Astrocyte (in vitro differentiated cells and primary cell): Measurements from ENCODE around the gene DAPL1.

- PRO-cap, result no peak
- RRBS, 2 experiments, result no CpG with 5 or more reads among the region's 7 CpGs
Measured at GRCh38 chr2:152665967-152666734, 51.1 kb downstream of the PRPF40A start.

DNA sequence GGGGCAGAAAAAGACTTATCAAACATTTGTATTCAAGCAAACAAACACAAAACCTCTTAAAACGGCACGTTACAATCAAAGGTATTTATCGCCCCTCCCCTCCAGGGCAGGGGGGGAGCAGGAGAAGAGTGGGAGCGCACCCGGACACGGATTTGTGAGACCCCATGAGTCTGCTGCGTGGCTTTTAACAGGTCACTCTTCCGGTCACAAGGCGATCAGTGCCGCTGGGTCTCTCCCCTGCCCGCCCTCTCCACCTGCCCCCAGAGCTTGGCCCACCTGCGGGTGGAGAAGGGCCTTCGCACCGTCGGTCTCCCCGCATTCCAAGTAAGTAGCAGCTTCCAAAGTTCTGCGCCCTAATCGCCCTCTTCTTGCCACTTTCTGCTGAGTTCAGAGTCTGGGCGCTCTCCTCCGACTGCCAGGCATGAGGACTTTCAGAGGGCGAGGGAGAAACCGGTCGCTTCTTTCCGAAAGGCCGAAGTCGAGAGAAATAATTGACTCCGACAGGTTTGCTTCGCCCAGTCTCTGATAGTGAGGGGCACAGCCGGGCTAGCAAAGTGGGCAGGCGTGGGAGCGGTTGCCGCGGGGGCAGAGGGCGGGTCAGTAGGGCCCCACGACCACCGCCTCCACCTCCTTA is 806 bp downstream of the RPRM start:
- PRO-cap, result no peak
- RRBS, 2 experiments, result 2 to 3% methylated on average over 11 to 15 of the region's 36 CpGs

DNA sequence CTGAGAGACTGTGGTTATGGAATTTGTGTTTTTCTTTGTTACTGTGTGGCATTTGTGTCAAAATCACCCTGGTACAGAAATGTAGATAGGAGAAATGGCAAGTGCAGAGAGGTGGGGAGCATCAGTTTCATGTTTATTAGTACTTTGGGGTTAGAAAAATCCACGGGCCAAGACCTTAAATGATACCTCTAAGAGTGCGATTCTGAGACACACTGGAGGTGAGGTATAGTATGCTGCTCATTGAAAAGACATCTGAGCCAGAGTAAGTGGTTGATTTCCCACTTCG is 315.7 kb upstream of the KCNJ3 start:
- PRO-cap, result no peak
- RRBS, 2 experiments, result no CpG with 5 or more reads among the region's 3 CpGs

DNA sequence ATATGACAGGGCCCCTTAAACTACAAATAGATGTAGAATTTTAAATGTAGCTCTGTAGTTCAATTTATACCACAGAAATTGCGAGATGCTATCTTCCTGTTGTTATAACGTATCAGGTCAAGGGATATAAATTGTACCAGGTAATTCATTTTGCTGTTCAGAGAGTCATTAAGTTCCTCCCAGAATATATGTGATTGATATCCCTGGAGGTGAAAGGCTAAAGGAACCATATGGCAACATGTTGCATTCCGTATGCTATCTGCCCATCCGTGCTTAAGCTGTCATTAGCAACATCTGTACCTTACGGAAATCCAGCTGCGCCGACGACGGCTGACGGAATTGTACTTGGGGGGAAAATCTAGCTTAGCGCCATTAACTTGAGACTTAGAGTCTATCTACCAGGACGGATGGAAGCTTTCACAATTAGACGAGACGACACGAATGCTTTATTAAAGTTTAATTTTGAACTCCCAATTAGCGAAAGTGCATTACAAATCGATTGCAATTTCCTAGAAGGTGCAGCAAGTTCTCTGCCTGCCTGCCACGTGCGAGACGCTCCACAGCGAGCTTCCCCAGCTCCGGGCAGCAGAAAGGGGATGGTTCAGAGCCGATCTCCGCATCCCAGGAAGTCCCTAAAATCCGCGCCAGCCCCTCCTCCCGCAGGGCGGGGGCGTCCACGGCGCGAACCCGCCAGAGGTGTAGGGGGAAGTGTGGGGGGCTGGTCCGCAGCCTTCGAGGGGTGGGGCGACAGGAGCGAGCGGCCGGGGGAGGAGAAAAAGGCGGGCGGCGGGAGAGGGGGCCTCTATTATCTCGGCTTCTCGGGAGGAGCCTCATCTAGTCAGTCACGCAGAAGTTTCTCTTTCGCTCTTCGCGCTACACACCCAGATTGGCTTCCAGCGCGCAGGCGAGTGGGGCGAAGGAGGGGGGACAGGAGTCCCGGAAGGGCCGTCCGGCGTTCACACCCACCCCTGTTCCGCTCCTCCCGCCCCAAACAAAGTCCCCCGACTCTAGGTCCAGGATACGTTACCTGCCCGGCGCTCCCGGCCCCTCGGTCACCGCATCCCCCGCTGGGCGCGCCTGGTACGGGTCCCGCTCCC is 8.8 kb upstream of the NR4A2 start:
- PRO-cap, result bidirectional peak, plus-strand start at position 884 of the sequence, minus-strand start at position 601 of the sequence
- RRBS, 2 experiments, result 3 to 6% methylated on average over 18 of the region's 70 CpGs

DNA sequence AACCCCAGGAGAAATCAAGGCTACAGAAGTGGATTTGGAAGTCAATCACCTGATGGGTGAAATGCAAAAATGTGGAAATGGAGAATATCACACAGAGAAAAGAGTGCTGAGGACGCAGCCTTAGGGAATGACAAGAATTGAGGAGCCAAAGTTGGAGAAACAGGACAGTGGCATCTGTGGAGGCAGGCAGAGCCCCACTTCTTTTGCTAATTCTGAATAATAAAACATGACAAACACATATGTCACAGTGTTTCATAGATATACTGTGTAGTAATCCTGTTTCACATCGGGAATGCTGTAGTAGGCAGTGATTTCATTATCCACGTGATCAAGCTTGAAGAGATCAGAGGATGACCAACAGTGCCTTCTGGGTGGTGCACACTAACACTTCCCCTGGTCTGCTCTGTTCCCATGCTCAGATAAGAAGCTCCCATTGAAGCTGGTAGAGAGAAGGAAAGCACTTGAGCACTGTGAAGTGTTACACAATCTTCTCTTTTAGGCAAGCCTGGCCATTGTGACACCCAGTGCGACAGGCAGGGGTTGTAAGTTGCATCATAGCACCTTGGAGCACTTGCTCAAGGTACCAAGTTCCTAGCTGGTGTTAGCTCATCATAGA is 30.7 kb upstream of the GPD2 start:
- PRO-cap, result no peak
- RRBS, 2 experiments, result no CpG with 5 or more reads among the region's 4 CpGs

GRCh38 chr2:156492766-156493300 is 56.7 kb downstream of the GPD2 start:
- PRO-cap, result no peak
- RRBS, 2 experiments, result no CpG with 5 or more reads among the region's 1 CpG

- PRO-cap, result no peak
- RRBS, 2 experiments, result no CpG with 5 or more reads among the region's 2 CpGs
Measured at GRCh38 chr2:156543003-156543656, 107.0 kb downstream of the GPD2 start.

DNA sequence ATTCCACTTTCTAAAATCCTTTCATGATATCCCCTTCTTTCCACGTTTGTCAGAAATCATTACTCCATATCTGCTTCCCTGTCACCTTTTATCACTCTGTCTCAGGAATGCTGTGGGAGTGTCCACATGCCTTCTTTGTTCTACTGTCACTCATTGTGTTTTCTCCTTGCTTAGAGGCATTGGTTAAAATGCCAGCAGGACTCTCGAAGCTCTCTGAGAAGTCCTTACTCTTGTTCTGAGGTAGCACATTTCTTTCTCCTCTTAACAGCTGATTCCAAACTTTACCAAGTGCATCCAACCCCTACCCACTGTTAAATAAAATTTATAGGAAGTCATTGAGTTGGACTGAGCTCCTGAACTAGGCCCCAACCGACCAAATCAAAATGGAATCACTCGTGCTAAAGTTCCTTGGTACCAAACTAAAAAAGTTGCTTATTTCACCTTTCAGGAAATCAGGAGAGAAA is 10.6 kb upstream of the GALNT5 start:
- PRO-cap, result no peak
- RRBS, 2 experiments, result no CpG with 5 or more reads among the region's 4 CpGs

GRCh38 chr2:157409274-157409975 is 34.5 kb downstream of the CYTIP start:
- PRO-cap, result no peak
- RRBS, 2 experiments, result no CpG with 5 or more reads among the region's 3 CpGs

- PRO-cap, result no peak
- RRBS, 2 experiments, result no CpG with 5 or more reads among the region's 4 CpGs
Measured at GRCh38 chr2:157414822-157415264, 29.0 kb downstream of the CYTIP start.

- PRO-cap, result no peak
Measured at GRCh38 chr2:157427847-157428254, 16.0 kb downstream of the CYTIP start.

- PRO-cap, result no peak
- RRBS, 2 experiments, result no CpG with 5 or more reads among the region's 1 CpG
Measured at GRCh38 chr2:157433298-157433709, 10.6 kb downstream of the CYTIP start.

- PRO-cap, result no peak
- RRBS, 2 experiments, result no CpG with 5 or more reads among the region's 1 CpG
Measured at GRCh38 chr2:157442948-157443640, 795 bp downstream of the CYTIP start.

DNA sequence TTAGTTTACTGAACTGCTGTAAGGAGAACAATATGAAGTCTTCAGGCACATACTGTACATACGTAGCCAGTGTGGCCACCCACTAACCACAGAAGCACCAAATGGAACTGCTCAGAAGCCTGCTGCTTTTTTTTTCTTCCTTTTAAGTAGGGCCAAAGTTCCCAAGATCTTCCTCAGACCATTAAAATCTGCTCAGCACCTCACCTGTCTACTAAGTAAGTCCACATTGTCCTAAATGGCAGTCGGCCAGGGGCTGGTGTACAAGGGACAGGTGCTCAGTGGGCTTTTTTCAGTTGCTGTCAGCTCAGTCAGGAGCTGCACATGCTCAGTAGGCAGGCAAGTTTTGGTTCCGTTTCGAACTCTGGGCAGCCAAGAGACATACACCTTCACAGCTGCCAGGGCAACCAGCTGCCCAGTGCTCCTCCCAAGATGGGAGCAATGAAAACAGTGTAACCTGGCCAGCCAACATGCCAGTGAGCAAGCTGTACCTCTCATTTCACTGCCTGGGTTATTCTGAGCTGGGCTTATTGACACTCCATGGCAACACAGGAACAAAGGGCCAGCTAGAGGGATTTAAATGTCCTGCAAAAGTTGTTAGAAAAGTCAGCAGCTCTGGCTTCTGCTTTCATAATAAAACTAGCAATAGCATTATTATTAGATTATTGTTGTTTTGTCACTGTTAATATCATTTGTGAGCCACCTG is 86.1 kb downstream of the ACVR1 start:
- PRO-cap, result no peak
- RRBS, 2 experiments, result no CpG with 5 or more reads among the region's 4 CpGs

DNA sequence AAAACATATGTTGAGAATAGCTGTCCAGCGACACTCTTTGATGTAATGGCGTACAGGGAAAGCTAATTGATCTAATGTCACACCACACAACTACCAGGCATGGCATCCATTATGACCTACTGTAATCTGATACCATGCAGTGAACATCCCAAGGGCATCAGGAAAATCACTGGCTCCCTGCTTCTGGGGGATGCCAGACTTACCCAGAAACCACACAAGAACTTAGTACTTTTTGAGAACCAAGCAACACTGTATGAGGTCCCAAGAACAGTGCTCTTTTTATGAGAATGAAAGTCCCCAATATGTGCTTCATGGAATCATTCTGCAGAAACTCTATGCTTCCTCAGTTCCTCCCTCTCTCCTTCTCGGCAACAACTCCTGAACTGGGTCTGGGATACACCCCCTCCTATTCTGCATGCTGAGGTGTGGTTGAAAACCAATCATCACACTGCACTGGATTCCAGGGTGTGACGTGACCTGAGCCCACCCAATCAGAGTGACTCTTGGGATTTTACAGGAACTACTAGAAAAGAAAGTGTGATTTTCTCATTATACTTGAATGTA is 36.5 kb downstream of the ACVR1 start:
- PRO-cap, result no peak
- RRBS, 2 experiments, result no CpG with 5 or more reads among the region's 4 CpGs

DNA sequence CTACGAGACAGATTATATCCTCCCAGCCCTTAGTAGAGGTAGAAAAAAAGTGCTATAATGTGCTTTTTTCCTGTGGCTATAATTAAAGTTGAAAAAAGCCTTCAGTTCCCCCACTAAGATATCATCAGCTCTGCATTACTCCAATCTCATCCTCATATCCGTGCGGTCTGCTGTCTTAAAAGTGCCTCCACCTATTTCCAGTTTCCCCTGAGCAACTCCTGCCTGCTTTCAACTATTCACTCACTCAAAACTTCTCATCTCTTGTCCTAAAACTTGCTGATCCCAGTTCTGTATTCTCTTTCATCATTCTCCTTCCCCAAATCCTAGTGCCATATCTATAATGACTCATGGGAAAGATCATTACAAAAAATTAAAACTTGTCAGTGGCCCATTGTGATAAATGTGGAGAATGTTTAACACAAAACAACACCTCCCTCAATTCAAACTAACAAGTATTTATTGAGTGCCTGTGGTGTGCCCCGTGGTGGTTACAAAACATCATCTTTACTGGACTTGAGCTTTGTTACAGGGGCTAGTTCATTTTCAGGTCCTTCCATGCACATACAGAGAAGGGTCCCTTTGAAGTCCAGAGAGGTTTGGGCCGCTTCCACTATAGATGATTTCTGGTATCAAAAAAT is 19.9 kb downstream of the ACVR1 start:
- PRO-cap, result no peak
- RRBS, 2 experiments, result no CpG with 5 or more reads among the region's 5 CpGs

DNA sequence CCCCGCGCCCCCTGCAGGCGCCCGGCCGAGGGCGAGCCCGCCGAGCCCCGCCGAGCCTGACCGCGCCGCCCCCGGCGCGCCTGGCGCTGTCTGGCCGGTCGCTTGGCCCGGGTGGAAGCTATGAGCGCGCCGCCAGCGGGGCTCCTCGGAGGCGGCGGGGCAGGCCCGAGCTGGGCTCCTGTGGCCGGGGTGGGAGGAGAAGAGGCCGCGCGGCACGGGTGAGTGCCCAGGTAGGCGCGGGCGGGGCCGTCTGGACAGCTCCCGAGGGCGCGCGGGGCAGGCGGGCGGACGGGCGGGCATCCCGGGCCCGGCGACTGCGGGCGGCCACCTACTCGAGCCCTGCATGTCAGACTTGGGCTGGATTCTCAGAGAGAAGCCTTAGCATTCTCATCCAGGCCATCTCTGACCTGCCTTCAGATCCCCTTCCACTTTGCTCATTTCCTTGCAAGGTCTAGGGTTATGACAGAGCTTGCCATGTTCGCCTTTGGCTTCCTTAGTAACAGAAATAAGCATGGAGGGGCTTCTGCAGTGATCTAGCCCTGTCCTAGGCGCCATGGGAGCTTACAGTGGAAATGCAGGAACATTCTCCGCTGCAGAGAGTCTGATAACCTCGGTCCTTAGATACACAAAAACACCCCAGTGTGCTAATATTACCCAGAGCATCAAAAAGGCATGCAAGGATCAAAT is 512 bp upstream of the ACVR1 start:
- PRO-cap, result bidirectional peak, plus-strand start at position 89 of the sequence, minus-strand start outside the sequence; unidirectional peak, minus-strand start at position 354 of the sequence
- RRBS, 2 experiments, result 2% methylated on average over 23 to 35 of the region's 55 CpGs

DNA sequence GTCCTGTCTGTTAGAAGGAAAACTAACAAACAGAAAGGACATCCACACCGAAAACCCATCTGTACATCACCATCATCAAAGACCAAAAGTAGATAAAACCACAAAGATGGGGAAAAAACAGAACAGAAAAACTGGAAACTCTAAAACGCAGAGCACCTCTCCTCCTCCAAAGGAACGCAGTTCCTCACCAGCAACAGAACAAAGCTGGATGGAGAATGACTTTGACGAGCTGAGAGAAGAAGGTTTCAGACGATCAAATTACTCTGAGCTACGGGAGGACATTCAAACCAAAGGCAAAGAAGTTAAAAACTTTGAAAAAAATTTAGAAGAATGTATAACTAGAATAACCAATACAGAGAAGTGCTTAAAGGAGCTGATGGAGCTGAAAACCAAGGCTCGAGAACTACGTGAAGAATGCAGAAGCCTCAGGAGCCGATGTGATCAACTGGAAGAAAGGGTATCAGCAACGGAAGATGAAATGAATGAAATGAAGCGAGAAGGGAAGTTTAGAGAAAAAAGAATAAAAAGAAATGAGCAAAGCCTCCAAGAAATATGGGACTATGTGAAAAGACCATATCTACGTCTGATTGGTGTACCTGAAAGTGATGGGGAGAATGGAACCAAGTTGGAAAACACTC is 66.8 kb downstream of the PKP4 start:
- PRO-cap, result no peak
- RRBS, 2 experiments, result no CpG with 5 or more reads among the region's 12 CpGs

GRCh38 chr2:158717887-158718347 is 77.2 kb upstream of the DAPL1 start:
- PRO-cap, result no peak
- RRBS, 2 experiments, result no CpG with 5 or more reads among the region's 6 CpGs

DNA sequence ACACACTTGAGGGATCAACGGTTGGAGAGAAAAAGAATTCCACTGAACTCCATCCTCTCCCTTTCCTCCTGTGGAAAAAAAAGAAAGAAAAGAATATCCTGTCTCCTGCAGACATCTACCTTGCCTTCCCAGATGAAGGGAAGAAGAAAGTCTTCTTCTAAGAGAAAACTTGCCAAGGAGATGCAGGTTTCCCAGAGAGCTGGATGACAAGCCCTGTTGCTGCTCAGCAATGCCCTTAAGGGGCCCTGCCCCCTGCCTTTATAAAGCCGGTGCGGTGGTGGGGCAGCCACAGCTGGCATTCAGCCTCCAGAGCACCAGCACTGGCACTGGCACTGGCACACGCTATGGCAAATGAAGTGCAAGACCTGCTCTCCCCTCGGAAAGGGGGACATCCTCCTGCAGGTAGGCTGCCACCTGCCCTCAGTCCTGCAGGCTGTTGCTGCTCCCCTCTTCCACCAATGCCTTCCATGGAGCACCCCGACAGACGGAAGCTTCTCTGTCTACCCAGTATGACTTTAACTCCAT is at the start of gene DAPL1:
TSS of gene DAPL1 (plus strand) at position 289 of the 525 bp plus-strand sequence.
- PRO-cap, result no peak
- RRBS, 2 experiments, result no CpG with 5 or more reads among the region's 7 CpGs